ENCODE results near the gene CETP.

DNA sequence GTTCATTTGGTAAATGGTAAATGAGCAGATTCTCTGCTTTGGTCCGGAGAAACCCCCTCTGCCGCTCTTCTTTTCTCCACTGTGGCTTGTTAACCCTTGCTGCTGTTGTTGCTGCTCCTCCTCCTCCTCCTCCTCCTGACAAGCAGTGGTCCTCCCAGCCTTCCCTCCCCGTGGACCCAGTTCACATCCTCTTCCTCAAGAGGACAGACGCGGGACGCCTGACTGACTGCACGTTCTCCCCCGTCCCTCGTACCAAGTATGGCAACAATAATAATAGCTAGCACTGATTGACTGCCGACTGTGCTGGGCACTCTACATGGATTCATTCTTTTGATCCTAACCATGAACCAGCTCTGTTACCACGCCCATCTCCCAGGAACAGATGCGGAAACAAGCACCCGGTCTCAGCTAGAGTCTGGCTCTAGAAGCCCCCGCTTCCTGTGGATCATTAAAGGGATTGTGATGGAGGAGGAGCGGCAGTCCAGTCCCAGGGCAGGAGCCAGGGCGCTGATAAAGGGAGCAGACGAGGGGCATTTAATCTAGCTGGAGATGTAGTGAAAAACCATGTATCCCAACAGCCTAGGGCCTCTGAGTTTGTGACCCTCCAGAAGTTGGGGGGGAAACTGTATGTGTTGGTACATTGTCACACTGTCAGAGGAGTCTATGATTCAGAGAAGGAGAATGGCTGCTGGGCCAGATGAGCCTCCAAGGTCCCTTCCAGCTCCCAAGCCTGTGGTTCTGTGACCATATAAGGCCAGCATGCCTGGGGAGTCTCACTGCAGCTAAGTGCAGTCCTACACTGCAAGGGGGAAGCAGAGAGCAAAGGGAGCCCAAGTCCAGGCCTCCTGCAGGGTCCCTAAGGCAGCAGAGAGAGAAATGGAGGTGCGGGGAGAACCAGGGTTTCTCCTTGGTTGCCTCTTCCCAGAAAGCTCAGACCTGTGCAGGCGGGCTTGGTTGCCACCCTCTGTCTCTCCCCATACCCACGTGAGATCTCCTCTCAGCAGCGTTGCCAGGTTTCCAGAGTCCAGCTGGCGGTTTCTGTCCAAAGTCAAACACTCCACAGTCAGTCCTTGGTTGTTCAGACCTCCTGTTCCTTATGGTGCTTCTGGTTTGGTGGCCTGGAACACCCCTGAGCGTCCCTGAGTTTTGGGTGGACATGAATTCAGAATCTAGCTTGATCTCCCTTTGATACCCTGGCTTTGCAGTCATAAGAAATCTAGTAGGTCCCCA lies 78.3 kb downstream of the GNAO1 start:
- RRBS, 2 experiments = no CpG with 5 or more reads among the region's 23 CpGs

- RRBS, 2 experiments = no CpG with 5 or more reads among the region's 8 CpGs
These were observed 36.3 kb downstream of the AMFR start for GRCh38 chr16:56389003-56389462.

DNA sequence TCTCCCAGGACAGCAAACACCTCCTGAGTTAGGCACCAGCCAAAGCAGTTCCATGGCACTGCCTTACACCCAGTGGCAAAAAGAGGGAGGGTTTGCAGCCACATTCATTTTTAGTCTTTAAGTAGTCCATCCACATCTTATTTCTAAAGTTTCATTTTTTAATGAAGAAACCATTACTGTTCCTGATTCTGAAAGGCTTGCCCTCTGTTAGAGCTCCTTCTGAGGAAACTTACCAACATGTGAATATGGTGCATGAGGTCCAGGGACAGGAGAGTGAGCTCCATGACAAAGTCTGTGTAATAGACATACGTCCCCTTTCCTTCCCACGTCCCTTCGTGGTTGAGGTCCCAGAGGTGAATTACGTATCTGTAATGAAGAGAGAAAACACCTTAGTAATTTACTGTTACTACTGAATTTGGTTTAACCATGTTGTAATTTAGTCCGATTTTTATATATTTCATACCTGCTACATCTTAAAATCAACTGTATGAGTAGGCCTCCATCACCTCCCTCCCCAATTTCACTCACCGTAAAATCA lies 20.6 kb downstream of the AMFR start:
- RRBS, 2 experiments = no CpG with 5 or more reads among the region's 6 CpGs

DNA sequence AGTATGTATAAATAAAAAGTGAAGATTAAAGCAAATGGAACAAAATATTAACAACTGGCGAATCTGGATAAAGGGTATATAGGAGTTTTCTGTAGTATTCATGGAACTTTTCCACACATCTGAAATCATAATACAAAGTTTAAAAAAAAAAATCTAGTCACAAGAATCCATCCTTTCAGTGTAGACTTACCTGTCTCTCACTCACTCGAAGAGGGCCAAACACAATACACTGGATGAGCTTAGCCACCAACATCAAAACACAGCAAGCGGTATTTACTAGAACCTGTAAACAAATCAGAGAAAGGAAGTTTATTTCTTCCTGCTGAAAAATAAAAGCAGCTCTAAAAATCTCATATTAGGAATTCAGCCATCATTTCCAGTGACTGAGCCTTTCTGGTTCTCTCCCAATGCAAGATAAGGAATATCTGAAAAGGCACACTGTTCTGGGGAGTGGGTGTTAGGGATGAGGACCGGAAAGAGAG lies 11.2 kb downstream of the AMFR start:
- RRBS, 2 experiments = no CpG with 5 or more reads among the region's 4 CpGs

DNA sequence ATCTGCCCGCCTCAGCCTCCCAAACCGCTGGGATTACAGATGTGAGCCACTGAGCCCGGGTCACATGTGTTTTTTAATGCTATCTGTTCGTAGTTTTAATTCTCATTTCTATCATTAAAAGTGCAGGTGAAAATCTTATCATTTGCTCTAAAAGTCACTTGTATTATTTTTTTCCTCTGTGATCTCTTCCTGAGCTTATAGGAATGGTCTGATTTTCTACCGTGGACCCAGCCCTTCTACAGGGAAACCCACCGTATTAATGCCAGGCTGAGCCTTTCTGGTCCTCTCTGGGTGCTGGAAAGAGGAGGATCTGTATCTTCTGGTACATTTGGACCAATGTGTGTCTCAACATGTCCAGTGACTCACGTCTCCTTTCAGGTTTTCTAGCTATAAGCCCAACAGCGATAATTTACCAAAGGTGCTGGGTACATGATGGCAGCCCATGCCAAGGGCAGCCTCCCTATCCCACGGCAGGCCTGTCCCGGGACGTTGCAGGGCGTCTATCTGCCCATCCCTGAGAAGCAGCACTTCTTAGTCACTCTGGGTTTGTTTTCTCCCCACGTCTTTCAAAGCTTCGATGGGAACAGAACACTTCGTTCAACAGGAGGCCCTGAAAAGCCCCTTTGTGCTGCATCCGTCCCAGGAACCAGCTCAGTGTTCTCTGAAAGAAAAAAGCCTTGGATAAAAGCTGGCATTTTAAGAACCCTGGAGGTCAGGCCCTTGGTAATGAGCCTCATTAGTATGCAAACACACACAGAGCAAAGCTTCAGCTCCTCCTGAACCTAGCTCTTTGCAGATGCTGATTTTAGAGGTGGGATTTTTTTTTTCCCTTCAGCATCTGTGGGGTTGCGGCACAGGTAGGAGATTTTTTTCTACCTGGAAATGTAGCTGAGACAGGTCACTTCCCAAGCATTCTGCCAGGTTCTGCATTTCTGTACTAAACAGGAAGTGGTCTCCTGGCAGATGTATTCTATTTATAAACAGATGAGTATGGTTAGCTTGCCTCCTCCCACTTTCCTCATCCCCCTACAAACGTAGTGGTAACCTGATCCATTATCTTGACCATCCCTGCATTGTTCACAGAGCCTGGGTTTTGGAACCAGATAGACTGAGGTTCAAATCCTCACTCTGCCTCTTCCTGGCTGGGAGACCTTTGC lies 17.7 kb upstream of the MT4 start:
- RRBS, 2 experiments = no CpG with 5 or more reads among the region's 18 CpGs

GRCh38 chr16:56662637-56662980 lies 4.8 kb downstream of the MT1F start:
- RRBS, 2 experiments = 83 to 85% methylated on average over 1 to 2 of the region's 11 CpGs

DNA sequence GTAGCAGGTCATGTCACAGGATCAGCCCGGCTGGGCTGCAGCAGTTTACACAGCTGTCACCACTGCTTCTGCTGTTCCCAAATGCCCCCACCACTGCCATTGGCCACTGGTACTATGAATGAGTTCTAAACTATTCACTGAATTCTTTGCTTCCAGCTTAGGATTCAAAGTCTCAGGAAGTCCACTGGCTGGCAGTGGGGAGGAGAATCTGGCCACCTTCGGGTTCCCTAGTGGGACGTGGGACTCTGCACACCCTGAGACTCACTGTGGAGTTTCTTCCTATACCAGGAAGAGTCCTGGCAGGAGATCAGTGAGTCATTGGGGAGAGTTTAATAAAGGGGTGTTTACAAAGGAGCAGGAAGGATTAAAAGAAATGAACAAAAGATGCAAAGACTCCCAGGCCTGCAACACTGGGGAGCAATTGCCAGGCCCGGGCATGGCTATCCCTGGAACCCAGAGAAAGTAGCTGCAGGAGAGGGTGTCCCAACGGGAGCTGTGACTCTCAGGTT lies 7.0 kb downstream of the MT1X start:
- RRBS, 2 experiments = no CpG with 5 or more reads among the region's 5 CpGs

- RRBS, 2 experiments = under 1 to 6% methylated on average over 13 of the region's 58 CpGs
These were observed 730 bp downstream of the HERPUD1 start for GRCh38 chr16:56932269-56933474.

DNA sequence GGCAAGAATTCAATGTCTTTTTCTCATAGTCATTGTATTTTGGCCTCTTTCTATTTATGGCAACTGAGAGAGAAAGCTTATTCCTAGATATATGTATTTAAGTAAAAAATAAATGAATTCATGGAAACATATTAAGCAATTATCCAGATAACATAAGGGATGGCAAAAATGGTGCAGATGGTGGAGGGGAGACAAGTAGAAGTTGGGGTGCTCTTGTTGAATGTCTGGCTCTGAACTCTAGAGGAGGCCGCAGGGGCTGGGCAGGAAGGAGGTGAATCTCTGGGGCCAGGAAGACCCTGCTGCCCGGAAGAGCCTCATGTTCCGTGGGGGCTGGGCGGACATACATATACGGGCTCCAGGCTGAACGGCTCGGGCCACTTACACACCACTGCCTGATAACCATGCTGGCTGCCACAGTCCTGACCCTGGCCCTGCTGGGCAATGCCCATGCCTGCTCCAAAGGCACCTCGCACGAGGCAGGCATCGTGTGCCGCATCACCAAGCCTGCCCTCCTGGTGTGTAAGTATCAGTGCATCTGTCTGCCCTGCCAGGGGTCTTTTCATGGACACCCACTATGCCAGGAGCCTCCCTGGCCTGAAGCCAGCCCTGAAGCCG lies at the start of gene CETP:
CETP (plus strand) TSS at position 372 of the 615 bp plus-strand sequence.
- RRBS, 2 experiments = no CpG with 5 or more reads among the region's 12 CpGs

DNA sequence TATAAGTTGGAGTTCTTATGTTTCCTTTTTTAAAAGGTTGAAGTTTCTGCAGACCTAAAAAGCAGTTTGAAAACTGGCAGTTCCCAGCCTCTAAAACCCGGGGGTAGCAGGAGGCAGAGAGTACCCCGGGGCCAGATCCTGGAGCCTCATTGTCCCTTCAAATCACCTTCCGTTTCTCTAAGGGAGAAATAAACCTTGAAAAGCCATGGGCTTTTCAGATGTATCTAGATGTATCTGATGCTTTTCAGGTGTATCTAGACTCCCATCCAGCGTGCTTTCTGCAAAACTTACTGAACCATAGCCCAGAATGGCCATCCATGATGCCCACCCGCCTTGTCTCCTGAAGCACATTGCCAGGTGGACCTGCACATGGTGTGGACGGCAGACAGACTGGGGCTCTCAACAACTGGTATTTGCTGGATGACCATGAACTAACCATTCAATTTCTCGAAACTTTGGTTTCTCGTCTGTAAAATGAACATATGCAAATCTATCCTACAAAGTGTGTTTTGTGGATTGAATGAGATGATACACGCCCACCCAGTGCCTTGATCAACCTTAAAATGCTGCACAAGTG lies 1.3 kb downstream of the NLRC5 start:
- RRBS, 2 experiments = no CpG with 5 or more reads among the region's 9 CpGs

DNA sequence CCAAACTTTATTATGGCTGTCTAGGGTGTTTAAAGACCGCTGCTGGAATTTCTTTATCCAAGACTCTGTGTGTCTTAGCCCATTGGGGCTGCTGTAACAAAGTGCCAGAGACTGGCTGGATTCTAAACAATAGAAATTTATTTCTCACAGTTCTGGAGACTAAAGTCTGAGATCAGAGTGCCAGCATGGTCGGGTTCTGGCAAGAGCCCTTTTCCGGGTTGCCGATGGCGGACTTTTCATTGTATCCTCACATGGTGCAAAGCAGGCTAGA lies 9.4 kb downstream of the NLRC5 start:
- RRBS, 2 experiments = no CpG with 5 or more reads among the region's 5 CpGs

GRCh38 chr16:57040983-57041930 lies 51.1 kb upstream of the CPNE2 start:
- RRBS, 2 experiments = no CpG with 5 or more reads among the region's 11 CpGs

GRCh38 chr16:57152141-57152458 lies 33.7 kb downstream of the PSME3IP1 start:
- RRBS, 2 experiments = no CpG with 5 or more reads among the region's 1 CpG

DNA sequence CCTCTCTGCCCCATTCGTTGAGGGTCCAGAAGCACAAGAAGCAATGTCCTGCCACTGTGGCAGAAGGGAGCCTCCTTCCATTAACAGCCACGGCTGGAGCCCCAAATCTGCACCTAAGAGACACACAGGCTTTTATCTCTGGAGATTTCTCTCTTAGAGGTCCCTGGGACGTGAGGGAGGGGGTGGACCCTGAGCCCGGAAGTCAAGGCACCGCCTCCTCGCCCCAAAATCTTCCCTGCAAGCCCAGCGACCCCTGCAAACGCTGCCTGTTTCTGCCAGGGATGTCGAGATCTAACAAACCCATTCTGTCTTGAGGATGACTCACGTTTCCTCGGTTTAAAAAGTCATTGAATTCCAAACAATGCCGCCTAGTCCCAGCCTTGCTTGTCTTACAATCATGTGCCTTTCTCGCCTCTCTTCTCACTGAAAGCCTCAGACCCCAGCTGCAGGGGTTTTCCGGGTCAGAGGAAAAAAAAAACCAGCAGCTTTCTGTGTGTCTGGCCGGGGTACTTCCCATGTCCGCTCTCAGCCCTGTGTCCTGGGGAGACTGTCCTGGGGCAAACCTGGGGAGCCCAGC lies 15.3 kb downstream of the ARL2BP start:
- RRBS, 2 experiments = no CpG with 5 or more reads among the region's 16 CpGs

GRCh38 chr16:57266499-57267334 lies 17.8 kb downstream of the PLLP start:
- RRBS, 2 experiments = no CpG with 5 or more reads among the region's 7 CpGs

DNA sequence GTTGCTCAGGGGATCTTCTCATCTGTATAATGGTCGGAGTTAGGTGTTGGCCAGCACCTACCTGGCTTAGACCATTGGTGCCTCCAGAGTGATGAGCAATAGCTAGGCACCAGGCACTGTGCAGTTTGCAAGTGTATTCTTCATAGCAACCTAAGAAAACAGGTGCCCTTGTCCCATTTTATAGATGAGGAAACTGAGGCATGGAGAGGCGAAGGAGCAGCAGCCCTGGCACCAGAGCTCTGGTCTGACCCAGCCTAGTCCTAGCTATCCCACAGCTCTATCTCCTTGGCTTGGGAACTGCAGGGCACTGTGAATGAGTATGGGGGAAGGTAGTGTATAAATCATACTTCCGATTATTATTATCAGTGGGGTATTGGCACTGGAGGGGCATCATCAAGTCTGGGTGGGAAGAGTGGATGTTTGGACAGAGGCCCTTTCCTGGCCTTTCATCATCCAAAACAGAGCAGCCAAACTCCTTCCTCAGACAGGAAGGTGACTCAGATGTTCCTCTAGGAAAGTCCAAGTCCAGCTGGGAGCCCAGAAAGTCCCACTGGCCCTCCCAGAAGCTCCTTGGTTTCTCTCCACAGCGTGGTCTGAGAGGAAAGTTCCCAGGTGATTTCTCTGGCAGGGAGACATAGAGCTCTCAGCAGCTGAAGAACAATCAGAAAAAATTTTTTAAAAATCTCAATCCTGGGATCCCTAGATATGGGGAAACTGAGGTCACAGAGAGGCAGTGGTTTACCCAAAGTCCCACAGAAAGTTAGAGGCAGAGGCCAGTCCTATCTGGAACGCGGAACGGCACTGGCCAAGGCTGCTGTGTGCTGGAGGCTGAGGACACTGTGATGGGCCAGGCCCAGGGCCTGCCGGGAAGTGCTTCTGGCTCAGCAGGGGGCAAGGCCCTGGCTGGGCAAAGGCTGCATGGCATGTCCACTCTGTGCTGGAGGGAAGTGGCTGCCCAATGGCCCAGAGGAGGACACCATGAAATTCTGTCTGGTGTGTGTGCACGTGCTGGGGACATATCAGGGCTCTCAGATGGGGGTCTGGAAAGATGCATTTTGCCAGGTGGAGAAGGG lies 32.2 kb upstream of the PLLP start:
- RRBS, 2 experiments = no CpG with 5 or more reads among the region's 9 CpGs

- RRBS, 2 experiments = no CpG with 5 or more reads among the region's 7 CpGs
These were observed 1.9 kb downstream of the CX3CL1 start for GRCh38 chr16:57374233-57374571.

DNA sequence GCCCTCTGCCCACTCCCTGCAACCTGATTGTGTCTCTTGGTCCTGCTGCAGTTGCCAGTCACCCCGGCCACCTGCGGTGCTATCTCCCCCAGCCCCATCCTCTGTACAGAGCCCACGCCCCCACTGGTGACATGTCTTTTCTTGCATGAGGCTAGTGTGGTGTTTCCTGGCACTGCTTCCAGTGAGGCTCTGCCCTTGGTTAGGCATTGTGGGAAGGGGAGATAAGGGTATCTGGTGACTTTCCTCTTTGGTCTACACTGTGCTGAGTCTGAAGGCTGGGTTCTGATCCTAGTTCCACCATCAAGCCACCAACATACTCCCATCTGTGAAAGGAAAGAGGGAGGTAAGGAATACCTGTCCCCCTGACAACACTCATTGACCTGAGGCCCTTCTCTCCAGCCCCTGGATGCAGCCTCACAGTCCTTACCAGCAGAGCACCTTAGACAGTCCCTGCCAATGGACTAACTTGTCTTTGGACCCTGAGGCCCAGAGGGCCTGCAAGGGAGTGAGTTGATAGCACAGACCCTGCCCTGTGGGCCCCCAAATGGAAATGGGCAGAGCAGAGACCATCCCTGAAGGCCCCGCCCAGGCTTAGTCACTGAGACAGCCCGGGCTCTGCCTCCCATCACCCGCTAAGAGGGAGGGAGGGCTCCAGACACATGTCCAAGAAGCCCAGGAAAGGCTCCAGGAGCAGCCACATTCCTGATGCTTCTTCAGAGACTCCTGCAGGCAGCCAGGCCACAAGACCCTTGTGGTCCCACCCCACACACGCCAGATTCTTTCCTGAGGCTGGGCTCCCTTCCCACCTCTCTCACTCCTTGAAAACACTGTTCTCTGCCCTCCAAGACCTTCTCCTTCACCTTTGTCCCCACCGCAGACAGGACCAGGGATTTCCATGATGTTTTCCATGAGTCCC lies 11.4 kb downstream of the CX3CL1 start:
- RRBS, 2 experiments = no CpG with 5 or more reads among the region's 8 CpGs

DNA sequence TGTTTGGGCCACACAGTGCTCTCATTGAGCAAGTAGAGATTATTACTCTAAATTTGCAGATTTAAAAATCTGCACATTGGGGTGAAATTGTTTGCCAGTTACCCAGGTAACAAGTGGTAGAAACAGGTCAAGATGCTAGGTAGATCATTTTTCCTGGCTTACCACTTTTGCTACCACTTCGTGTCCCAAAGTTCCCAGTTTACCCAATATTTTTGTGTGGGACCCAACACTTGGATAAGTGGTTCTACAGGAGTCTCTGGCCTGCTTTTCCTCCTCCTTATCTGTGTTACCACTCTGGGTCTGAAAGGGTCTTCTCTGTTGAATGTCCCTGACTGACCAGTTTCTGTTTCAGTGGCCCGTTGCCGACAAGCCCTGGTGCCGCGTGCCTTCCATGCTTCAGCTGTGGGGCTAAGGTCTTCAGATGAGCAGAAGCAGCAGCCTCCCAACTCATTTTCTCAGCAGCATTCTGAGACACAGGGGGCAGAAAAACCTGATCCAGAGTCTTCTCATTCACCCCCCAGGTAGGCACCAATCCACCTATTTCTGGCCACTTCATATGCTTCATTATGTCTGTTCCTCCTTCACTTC lies 3.5 kb downstream of the COQ9 start:
- RRBS, 2 experiments = no CpG with 5 or more reads among the region's 5 CpGs

DNA sequence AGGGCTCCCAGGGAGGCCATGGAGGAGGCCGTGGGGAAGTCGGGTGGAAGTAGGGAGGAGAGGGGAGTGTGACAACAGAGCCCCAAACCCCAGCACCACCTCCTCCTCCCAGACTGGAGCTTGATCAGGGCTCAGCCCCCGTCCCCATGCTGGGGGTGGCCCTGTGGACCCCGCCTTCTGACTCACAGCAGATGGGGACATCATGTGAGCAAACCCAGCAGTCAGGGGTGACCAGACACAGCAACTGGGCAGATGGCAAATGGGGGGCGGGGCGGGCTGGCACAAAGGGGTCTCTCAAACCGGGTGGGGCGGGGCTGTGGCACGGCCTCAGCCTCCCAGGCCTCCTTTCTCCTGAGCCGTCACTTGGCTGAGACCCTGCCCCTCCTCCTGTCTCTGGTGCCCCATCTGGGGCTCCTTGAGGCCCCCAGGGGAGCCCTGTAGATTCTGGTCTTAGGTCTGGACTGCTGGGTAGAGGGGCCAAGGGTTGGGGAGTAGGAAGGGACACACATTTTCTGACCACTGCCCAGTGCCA lies 3.1 kb downstream of the ADGRG1 start:
- RRBS, 2 experiments = no CpG with 5 or more reads among the region's 10 CpGs